NT2/D1 (cell line): ENCODE measurements around a stretch of chr17.

DNA sequence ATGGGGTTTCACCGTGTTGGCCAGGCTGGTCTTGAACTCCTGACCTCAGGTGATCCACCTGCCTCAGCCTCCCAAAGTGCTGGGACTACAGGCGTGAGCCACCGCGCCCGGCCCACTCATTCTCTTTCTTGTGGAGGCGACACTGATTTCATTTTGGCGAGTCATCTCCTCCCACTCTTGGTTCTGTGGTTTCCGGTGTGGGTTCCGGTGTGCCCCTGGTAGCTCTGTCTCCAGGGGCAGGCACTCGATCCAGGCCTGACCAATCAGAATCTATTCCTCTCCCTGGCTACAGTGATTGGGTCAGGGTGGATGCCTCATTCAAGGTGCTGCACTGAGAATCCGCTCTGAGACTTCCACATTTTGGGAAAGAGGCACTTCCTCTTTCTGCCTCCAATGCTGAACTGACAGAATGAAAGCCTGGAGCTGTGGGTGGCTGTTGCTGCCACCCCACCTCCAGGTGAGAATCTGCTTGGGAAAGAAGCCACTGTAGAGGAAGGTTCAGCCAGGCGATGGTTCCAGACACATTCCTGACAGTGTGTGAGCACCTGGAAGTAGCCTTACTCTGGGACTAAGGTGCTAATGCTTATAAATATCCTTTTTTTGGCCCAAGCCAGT is 7.2 kb upstream of the CRK start:
- RRBS, 2 experiments = 98 to 100% methylated on average over 1 to 3 of the region's 12 CpGs

GRCh38 chr17:1493038-1493936 is 801 bp upstream of the MYO1C start:
- RRBS, 2 experiments = no CpG with 5 or more reads among the region's 24 CpGs

- RRBS, 2 experiments = no CpG with 5 or more reads among the region's 12 CpGs
These were observed 7.3 kb downstream of the INPP5K start for GRCh38 chr17:1509058-1509501.

DNA sequence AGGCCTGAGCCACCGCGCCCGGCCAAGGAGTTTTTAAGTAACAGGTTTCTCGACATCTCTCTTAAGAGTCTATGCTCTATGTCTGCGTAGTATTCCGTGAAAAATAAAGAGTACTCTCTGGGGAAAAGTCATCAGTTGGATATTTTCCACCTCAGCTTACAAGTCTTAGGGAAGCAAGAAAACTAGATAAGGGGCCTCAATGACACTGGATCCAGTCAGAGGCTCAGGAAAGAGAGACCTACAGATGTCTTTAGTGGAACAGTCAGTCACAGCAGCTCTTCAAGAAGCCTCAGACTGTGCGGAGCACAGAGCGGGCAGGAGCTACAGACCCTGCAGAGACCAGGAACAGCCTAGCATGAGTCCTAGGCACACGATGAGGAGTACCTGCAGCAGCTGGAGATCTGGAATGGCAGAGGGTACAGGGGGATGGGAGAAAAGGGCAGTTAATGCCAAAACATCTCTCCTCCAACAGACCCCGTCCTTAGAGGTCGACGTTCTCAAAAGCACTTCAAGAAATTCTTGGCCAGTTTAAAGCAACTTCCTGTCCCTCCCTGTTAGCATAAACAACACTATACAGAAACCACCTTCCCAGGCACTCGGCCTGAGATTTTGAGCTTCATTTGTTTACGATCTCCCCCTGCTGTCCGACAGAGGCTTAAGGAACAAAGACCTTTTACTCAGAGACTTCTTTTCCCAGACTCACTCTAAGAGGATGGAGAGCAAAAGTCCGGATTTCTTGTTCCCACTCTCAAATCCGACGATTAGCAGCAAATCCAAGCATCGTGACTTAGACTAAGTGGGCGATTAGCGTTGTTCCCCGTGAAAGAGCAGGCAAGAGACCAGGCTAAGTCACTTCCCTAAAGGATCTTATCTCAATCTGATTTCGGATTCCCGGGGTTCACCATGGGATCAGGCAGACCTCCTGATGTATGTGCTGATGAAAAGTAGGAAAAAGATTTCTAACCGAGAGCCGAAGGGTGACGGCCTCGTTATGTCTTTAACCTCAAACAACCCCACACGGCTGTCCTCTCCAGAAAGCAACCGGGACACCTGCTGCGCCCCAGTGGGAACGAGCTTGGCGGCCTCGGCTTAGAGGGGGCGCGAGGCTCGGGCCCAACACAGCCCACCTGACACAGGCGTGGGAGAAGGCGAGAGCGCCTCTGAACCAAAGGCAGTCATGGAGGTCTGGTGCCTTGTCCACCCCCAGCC is 823 bp downstream of the INPP5K start:
- RRBS, 2 experiments = no CpG with 5 or more reads among the region's 40 CpGs

GRCh38 chr17:1575074-1575851 is 12.7 kb upstream of the PITPNA start:
- RRBS, 2 experiments = 81 to 91% methylated on average over 14 of the region's 48 CpGs

DNA sequence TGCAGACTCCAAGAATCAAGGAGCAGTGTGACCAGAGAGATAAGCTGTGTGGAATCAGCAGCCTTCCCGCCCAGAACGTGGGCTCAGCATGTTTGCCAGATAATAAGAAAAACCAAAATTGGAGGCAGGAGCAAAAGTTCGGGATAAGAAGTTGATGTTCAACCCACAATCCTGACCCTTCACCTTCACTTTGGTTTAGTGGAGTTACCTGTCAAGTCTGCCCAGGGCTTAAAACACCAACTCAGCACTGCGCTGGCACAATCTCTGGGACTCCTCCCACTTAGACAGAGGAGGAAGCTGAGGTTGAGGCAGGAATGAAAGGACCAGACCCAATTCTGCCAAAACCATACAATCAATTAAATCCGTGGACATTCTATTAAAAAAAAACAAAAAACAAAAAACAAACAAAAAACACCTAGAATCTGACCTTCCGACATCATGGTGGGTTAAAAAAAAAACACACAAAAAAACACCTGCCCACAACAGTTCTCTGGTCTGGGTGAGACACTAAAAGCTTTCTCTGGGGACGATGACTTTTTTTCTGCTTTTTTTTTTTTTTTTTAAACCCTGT is 2.9 kb downstream of the SLC43A2 start:
- RRBS, 2 experiments = no CpG with 5 or more reads among the region's 7 CpGs

DNA sequence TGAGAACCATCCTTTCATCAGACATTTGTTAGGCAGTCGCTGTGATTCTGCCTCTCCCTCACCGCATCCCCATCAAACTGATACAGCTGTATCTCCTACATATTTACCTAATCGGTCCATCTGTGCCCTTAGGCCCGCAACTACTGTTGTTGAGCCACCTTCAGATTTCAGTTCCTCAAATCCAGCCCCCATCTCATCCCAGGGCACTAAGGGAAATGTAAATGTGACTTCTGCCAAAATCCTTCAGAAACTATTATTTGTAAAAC is 2.1 kb upstream of the SLC43A2 start:
- RRBS, 2 experiments = no CpG with 5 or more reads among the region's 4 CpGs

DNA sequence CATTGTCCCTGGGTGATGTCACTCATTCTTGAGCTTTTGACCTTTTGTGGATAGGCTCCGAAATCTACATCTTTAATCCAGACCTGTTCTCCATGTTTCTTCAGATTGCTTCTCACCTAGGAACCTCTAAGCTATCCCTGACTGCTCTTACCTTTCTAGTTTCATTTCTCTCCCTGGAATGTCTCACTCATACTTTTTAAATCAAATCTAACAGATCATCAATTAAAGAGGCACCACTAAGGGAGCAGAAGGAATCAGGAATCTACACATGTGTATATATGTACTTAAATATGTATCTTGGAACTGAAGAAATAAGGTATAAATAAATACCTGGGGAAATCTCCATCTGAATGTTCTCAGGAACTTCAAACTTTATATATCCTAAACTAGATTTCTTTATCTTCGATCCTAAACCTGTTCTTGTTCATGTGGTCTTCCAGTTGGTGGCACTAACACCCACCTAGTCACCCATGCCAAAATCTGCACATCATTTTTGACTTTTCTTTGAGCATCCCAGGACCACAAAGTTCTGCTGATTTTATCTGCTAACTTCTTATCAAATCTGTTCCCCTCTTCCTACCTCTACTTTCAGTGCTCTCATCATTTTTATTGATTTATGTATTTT is 14.7 kb downstream of the PRPF8 start:
- RRBS, 2 experiments = no CpG with 5 or more reads among the region's 2 CpGs

- RRBS, 2 experiments = no CpG with 5 or more reads among the region's 7 CpGs
These were observed 2.5 kb upstream of the TLCD2 start for GRCh38 chr17:1712561-1713095.

GRCh38 chr17:1723753-1724177 is 739 bp upstream of the WDR81 start:
- RRBS, 2 experiments = no CpG with 5 or more reads among the region's 17 CpGs

GRCh38 chr17:1743033-1743293 is 292 bp downstream of the SERPINF2 start:
- RRBS, 2 experiments = no CpG with 5 or more reads among the region's 3 CpGs

DNA sequence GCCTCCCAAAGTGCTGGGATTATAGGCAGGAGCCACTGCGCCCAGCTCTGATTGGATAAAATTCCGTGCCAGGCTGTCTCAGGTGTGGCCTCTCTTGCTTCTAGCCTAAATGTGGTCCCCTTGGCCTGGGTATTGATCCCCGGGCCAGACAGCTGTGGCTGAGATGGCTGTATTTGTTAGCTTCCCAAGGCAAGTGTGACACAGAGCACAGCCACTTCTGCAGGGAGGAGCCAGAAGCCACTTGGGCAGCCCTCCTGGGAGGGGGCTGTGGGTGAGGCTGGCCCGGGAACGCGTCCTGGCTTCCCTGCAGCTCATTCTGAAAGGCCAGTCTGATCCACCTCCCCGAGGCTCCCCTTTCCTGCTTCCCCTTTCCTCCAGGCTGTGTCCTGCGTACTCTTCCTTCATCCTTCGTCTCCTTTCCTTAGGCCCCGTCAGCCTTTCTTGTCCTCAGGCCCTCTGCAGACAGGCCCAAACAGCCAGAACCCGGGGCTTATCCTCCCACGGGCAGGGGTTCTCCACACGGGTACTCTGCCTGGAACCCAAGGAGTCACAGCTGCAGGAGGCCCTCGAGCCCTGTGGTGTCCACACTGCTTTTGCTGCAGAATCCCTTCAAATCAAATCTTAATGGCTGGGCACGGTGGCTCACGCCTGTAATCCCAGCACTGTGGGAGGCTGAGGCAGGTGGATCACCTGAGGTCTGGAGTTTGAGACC is 8.0 kb downstream of the SERPINF2 start:
- RRBS, 2 experiments = no CpG with 5 or more reads among the region's 16 CpGs

DNA sequence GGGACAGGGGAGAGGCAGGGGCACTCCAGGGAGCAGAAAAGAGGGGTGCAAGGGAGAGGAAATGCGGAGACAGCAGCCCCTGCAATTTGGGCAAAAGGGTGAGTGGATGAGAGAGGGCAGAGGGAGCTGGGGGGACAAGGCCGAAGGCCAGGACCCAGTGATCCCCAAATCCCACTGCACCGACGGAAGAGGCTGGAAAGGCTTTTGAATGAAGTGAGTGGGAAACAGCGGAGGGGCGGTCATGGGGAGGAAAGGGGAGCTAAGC is 248 bp downstream of the SERPINF1 start:
- RRBS, 2 experiments = no CpG with 5 or more reads among the region's 6 CpGs

GRCh38 chr17:1762441-1762919 is 620 bp downstream of the SERPINF1 start:
- RRBS, 2 experiments = no CpG with 5 or more reads among the region's 16 CpGs

DNA sequence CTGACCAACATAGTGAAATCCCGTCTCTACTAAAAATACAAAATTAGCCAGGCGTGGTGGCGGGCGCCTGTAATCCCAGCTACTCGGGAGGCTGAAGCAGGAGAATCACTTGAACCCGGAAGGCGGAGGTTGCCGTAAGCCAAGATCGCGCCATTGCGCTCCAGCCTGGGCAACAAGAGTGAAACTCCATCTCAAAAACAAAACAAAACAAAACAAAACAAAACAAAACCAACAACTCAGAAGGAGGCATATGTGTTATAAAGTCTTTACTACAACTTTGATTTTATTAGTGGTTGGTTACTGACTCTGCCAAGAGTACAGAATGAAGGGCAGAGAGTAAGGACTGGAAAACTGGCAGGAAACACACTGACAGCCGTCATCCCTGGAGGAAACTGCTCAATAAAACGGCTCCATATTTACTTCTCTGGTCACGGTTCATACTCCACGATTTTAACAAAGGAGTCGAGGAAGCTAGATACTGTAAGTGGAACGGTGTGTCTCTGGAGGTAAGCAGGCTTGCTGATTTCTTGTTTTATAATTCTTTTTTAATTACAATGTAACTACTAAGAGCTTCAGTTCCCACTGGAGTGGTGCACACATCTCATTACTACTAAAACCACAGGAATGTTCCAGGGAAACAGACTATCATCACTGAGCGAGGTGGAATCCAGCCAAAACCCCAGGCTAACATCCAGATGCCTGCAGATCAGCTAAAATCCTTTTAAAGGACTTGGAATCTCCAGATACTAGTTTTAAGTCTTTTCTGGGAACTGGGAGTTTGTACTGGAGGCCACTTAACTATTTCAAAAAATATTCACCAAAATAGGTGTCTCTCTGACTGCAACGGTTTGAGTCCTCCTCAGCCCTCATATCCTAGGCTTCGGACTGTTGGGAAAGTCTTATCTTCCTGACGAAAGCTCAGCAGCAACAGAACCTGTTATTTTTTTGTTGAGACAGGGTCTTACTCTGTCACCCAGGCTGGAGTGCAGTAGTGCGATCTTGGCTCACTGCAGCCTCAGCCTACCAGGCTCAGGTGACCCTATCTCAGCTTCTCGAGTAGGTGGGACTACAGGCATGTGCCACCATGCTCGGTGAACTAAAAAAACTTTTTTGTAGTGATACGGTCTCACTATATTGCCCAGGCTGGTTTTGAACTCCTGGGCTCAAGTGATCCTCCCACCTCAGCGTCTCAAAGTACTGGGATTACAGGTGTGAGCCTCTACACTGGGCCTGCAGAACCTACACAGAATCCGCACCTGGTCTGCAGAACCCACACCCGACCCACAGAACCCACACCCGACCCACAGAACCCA is 17.9 kb downstream of the SERPINF1 start:
- RRBS, 2 experiments = no CpG with 5 or more reads among the region's 29 CpGs

GRCh38 chr17:1947353-1948166 is 77.6 kb downstream of the RTN4RL1 start:
- RRBS, 2 experiments = 90% methylated on average over 4 of the region's 32 CpGs; no CpG with 5 or more reads in 1 of the 2 experiments

DNA sequence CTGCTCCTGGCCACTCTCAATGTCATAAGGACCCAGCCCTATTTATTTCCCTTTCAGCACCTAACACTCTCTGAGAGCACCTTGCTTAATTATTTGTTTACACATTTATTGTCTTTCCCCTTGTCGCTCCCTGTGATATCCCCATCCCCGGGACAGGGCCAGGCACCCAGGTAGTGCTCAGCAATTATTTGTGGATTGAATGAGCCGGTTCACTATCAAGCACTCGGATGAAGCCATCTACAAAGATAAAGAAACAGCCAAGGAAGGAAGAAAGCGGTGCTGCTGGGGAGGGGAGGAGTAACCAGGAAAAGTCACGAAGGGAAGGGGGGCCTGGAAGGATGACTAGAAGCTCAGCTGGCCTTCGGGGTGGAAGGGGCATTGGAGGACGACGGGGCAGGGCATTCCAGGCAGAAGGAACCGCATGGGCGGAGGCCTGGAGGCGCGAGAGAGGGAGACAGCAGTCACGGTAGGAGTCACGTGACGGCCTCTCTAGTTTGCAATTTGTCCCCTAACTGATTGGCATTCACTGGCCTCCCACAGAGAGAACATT is 64.1 kb downstream of the RTN4RL1 start:
- RRBS, 2 experiments = 30 to 64% methylated on average over 1 of the region's 16 CpGs

GRCh38 chr17:2055277-2055620 is 346 bp downstream of the HIC1 start:
- RRBS, 2 experiments = 1 to 2% methylated on average over 12 of the region's 42 CpGs

DNA sequence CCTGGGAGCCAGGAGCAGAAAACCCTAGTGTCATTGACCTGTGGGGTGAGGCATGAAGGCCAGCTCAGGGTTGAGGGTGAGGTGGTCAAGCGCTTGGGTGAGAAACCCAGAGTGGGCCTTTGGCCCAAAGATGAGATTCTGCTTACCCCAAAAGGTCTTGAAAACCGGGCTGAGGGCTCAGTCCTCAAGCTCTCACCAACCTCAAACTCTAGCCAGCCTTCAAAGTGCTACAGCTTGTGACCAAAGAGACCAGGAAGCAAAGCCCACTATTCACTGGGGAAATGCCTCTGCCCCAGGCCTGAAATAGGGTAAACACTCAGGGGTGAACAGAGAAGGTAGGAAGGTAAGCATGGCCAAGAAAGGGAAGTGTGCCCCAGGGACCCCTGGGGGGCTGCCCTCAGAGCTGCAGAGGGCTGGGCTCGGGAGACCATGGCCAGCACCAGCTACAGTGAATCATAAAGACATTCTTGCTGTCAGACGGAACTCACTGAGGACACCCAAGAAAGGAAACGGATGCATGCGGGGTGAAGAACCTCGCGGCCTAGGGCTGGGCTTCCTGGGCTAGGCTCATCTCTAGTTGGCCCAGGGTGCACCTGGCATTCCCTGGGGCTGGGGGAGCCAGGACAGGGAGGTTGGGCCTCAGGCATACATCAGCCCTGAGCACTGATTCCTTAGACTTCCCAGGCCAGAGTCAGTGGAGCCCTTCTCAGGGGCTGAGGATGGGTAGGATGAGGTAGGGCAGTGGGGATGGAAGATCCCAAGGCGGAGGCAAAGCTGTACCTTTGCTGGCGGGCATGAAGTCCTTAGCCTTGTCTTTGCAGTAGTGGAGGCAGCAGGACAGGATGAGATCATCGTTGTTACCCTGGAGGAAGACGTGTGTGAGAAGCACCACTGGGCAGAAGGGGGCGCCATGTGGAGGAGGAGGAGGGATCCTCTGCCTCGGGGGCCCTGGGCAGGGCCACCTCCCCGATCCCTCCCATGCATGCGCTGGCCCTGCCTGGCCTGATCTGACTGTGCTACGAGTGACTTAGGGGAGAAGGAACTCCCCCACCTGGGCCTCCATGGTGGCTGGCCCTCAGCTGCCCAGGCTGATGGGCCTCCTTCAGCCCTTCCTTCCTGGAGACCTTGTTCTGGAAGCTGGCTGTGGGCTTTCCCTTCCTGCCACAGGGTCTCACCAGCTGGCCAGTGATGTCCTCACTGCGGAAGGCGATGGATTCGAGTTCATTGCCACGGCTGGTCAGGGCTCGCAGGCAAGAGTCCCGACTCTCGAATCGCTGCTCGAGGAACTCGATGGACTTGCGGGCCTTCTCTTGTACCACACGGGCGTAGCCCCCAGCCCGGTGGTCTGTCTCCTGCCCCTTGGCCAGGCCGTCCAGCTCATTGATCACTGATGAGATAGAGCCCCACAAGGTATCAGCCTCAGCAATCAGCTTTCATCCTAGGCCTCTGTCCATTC is 9.9 kb downstream of the HIC1 start:
- RRBS, 2 experiments = no CpG with 5 or more reads among the region's 32 CpGs

DNA sequence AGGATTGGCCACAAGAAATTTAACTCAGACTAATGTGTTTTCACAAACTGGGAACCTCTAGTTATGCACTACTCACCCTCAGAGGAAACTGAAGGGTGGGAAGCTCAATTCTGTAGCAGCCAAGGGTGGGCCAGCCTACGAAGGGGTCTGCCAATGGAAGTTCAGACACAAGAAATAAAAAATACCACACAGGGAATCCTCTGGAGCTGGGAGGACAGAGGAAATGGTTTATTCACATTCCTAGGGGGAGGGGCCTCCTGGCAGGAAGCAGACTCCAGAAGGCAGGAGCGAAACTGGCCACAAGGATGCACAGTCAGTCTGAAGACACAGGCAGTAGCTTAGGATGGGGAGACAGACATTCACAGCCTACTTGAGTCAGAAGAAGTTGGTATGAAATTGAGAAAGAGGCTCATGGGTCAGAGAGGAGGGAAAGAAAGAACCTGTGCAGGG is 36.2 kb downstream of the HIC1 start:
- RRBS, 2 experiments = no CpG with 5 or more reads among the region's 2 CpGs